ENCODE measurements around the gene CDC16.

DNA sequence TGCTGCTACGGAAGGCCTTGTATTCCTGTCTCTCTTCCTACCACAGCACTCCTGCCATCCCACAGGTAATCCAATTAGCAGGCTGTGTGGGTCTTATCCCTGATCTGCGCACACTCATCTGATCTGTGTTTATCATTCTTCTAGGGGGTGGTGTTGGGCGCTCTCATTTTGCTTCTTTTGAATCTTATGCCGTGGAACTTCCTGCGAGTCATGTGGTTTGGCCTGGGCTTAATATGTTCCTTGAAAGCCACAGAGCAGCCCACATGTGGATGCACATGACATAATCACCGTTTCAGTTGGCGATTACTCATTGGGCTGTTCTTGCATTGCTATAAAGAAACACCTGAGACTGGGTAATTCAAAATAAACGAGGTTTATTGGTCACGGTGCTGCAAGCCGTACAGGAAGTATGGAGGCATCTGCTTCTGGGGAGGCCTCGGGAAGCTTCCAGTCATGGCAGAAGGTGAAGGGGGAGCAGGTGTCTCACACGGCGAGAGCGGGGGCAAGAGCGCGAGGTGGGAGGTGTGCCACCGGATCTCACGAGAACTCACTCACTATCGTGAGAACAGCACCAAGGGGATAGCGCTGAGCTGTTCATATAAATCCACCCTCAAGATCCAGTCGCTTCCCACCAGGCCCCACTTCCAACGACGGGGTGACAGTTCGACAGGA is 7.4 kb downstream of the RASA3 start:
- PRO-cap: no peak

DNA sequence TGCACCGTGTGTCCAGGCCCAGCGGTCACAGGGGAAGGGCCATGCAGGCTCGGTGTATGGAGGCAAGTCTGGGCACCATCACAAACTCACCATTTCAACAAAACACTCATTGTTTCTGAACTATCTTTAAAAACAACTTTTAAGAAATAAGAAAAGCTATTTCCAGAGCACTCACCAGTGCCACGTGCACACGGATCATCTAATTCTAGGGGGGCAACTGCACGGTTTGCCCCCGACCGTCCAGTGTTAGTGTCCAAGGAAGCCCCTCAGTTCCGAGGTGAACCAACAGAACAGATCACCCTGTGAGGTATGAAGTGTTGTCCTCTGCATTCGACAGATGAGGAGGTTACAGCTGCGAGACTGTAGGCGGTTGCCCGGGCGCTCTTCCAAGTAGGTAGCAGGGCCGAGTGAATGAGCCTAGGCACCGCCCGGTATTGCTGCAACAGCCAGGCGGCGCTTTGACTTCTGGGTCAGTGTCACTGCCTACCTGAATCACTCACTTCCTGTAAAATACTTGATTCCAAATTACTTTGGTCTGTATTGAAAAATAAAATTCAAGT is 19.1 kb upstream of the RASA3 start:
- PRO-cap: no peak

DNA sequence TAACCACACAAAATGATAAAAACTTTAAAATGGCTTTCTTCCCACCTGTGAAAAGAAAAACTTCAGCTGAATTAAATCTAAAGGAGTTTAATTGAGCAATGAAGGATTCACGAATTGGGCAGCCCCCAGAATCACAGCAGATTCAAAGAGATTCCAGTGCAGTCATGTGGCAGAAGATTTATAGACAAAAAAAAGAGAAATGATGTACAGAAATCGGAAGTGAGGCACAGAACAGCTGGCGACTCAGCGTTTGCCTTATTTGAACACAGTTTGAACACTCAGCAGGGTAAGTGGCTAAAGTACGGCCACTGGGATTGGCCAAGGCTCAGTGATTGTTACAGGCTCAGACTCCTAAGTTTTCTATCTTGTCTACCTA is 11.7 kb upstream of the CFAP97D2 start:
- PRO-cap: unidirectional peak, minus-strand start at position 166 of the sequence

GRCh38 chr13:114230144-114230554 is 4.5 kb upstream of the CDC16 start:
- PRO-cap: no peak

GRCh38 chr13:114234463-114235654 is at the start of gene CDC16:
TSS of gene CDC16 (plus strand) at chr13:114234897.
- PRO-cap: unidirectional peak, plus-strand start at chr13:114234937; bidirectional peak, plus-strand start at chr13:114235053, minus-strand start at chr13:114235092; bidirectional peak, plus-strand start at chr13:114235366, minus-strand start at chr13:114235291

- PRO-cap: no peak
Observed at GRCh38 chr13:114283582-114284077, 2.2 kb downstream of the UPF3A start.

DNA sequence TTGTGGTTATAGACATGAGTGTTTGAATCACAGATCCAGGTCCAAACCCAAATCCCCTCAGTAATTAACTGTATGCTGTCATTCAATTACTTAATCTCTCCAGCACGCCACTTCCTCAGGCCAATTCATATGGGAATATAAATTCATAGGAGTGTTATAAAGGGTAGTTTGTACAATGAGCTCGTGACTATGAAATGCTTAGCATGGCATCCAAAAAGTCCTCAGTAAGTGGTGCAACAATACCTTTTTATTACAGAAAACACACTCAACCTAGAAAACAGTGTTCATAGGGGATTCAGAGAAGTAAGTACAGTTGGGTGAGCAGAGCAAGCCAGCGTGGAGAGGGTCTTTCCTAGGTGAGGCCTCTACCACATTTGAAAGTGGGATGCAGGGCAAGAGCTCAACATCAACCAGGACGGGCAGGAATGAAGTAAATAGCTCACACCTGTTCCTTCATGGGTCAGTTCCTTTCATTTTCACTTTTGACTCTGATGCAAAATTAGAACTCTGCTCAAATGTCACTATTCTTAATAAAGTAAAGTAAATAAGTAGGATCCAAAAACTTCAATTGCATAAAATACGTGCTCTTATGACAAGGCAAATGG is 19.9 kb downstream of the CHAMP1 start:
- PRO-cap: no peak

Measured in bile duct (tissue), 1 donor.